ENCODE measurements around the genes NEO1, CD276, INSYN1 and TBC1D21.

DNA sequence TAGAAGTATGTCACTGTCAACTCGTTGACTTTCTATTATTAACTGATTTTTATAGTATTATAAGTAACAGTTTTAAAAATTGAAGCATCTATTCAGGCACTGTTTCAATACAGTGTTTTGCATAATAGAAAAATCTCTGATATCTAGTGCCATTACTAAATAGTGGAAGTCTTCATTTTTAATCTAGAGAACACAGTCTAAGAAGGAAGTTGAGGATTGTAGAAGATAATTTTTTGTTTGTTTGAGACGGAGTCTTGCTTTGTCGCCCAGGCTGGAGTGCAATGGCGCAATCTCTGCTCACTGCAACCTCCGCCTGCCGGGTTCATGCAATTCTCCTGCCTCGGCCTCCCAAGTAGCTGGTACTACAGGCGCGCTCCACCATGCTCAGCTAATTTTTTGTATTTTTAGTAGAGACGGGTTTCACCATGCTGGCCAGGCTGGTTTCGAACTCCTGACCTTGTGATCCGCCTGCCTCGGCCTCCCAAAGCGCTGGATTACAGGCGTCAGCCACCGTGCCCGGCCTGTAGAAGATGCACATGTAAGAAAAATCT is 2.1 kb downstream of the ARIH1 start:
- PRO-cap = no peak

- PRO-cap = no peak
Observed at GRCh38 chr15:72492999-72493779, 19.1 kb downstream of the ARIH1 start.

DNA sequence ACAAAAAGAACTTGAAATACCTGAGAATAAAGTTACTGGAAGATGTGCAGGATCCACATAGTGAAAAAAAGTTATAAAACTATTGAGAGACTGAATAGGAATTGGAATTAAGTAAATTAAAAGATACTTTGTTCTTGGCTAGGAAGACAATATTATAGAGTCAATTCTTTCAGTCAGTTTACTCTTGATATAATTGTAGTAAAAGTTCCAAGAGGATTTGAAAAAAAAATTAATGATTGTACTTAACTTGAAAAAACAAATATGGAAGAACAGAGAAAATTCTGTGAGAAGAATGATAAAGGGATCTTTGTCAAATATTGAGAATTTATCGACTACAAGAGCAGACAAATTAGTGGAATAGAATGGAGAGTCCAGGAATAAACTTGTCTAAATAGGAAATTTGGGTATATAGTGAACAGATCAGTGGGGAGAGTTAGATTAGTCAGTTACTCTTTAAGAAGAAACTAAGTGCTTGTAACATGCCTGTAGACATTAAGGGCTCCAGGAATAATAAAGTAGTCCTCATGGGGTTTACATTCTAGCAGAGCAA is 67.3 kb downstream of the ARIH1 start:
- PRO-cap = no peak

- PRO-cap = no peak
Observed at GRCh38 chr15:72581718-72582292, 72.7 kb upstream of the GOLGA6B start.

GRCh38 chr15:73051216-73052255 is 727 bp upstream of the NEO1 start:
- PRO-cap = bidirectional peak, plus-strand start at chr15:73051902, minus-strand start at chr15:73051938; bidirectional peak, plus-strand start at chr15:73052343, minus-strand start at chr15:73052122

DNA sequence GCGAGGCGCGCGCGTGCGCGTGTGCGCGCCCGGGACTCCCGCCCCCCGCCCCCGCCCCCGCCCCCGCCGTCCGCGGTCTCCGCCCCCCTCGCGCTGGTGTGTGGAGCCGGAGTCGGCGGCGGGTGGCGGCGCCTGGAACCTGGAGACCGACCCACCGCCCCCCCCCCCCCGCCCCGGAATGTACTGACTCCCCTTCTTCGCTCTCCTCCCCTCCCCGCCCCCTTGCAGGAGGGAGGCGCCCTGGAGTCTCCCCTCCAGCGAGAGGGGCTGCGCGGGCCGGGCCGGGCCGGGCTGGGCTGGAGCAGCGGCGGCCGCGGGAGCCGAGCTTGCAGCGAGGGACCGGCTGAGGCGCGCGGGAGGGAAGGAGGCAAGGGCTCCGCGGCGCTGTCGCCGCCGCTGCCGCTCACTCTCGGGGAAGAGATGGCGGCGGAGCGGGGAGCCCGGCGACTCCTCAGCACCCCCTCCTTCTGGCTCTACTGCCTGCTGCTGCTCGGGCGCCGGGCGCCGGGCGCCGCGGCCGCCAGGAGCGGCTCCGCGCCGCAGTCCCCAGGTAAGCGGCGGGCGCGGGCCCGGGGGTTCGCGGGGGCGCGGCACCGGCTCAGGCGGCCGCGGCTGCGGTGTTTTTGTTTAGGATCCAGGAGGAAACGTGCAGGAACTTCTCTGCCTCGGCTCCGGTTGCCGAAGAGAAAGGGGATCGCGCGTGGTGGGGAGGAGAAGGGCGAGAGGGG is at the start of gene NEO1:
Gene NEO1 (plus strand): TSS at position 208 of the 728 bp plus-strand sequence.
- PRO-cap = bidirectional peak, plus-strand start at position 88 of the sequence, minus-strand start outside the sequence; bidirectional peak, plus-strand start at position 406 of the sequence, minus-strand start at position 361 of the sequence; bidirectional peak, plus-strand start at position 626 of the sequence, minus-strand start at position 475 of the sequence

GRCh38 chr15:73088493-73088883 is 36.2 kb downstream of the NEO1 start:
- PRO-cap = no peak

DNA sequence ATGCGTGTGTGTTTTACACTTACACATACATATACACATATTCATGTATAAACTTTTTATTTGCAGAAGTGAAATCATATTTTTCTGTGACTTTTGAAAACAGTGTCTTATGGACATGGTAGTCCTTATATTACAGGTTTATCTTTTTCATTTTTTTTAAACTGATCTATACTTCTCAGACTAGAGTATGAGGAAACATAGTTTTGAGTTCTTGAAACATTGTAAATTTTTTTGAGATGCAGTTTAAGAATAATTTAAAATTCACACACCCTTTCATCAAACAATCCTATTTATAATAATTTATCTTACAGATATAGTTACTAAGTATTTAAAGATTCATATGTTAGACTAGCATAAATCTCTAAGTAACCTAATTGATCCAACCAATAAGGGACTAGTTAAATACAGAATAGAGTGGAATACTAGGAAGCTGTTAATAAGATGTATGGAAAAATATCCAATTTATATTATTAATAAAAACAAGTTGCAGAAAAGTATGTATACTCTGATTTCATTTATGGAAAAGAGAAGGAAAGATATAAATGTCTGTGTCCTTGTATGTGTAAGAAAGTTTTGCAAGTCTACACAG is 140.1 kb downstream of the NEO1 start:
- PRO-cap = no peak

GRCh38 chr15:73560307-73561079 is 72.7 kb downstream of the NPTN start:
- PRO-cap = no peak

- PRO-cap = no peak
Observed at GRCh38 chr15:73609954-73610461, 23.2 kb downstream of the NPTN start.

- PRO-cap = bidirectional peak, plus-strand start at chr15:73683766, minus-strand start at chr15:73683747; bidirectional peak, plus-strand start at chr15:73683801, minus-strand start at chr15:73683921; bidirectional peak, plus-strand start at chr15:73684030, minus-strand start at chr15:73684091; bidirectional peak, plus-strand start at chr15:73684257, minus-strand start at chr15:73684133; bidirectional peak, plus-strand start at chr15:73684444, minus-strand start at chr15:73684466
Observed at GRCh38 chr15:73683692-73684643, at the start of gene CD276. CD276 (plus strand) TSS chr15:73684383.

- PRO-cap = no peak
Observed at GRCh38 chr15:73694260-73694756, 10.1 kb downstream of the CD276 start.

- PRO-cap = no peak
Observed at GRCh38 chr15:73705287-73705770, 21.1 kb downstream of the CD276 start.

GRCh38 chr15:73753051-73753603 is at the start of gene INSYN1:
INSYN1 (minus strand) TSS chr15:73753351.
- PRO-cap = no peak

GRCh38 chr15:73873376-73873793 is at the start of gene TBC1D21:
TBC1D21 (plus strand) TSS chr15:73873564.
- PRO-cap = no peak

DNA sequence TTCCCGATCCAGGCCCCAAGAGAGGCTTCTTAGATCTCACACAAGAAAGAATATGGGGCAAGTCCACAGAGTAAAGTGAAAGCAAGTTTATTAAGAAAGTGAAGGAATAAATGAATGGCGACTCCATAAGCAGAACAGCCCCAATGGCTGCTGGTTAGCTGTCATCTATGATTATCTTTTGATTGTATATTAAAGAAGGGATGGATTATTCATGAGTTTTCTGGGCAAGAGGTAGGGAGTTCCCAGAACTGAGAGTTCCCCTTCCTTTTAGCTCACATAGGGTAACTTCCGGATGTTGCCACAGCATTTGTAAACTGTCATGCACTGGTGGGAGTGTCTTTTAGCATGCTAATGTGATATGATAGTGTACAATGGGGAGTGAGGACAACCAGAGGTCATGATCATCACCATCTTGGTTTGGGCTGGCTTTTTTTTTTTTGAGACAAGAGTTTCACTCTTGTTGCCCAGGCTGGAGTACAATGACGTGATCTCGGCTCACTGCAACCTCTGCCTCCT is 5.8 kb upstream of the LOXL1 start:
- PRO-cap = no peak

GRCh38 chr15:73929243-73929688 is 3.0 kb downstream of the LOXL1 start:
- PRO-cap = no peak

GRCh38 chr15:73946964-73947426 is 20.7 kb downstream of the LOXL1 start:
- PRO-cap = no peak

DNA sequence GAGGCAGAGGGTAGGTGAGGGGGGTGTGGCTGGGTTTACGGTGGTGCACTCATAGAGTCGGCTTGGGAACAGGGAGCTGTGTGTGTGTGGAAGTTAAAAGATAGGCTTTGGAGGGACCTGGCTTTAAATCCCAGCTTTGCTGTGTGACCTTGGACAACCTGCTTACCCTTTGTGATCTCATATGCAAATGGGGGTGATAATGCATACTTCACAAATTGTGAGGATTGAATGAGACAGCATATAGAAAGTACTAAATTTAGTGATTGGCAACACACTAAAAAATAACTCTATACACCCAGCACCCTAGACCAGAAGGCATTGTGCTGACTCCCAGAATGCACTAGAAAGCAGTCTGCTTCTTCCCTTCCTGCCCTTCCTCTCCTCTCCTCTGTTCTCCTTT is 9.8 kb upstream of the ISLR2 start:
- PRO-cap = no peak

DNA sequence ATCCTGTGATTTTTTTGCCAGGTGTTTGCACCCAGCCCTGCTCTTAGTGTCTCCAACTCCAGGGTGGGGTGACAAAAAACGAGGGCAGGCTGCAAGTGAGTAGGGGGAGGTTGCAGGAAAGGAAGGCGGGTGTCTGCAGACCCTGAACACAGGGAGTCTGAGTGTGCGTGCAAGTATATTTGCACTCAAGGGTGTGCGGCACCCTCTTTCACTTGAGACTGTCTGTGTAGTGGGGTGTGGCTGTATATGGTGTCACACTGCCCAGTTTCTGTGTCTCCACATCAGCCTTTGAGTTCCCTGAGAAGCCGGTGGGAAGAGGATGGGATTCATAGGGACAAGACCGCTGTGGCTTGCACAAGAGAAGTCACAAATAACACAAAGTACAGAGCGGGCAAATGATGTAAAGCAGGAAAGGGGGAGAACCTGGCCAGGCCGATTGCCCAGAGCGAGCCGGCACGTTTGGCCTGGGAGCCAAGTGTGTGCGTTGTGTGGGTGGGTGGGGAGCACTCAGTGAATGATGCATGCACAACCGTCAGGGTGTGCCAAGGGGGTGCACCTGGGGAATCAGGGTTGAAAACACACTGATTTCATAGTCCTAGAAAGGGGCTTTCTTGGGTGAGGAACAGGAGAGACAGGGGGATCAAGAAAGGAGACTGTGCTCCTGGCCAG is 6.7 kb downstream of the ISLR2 start:
- PRO-cap = no peak

Data from neural crest cell (in vitro differentiated cells).